Mesenchymal stem cell of Wharton's jelly (primary cell): ENCODE measurements around the genes DIABLO and ABCB9.

DNA sequence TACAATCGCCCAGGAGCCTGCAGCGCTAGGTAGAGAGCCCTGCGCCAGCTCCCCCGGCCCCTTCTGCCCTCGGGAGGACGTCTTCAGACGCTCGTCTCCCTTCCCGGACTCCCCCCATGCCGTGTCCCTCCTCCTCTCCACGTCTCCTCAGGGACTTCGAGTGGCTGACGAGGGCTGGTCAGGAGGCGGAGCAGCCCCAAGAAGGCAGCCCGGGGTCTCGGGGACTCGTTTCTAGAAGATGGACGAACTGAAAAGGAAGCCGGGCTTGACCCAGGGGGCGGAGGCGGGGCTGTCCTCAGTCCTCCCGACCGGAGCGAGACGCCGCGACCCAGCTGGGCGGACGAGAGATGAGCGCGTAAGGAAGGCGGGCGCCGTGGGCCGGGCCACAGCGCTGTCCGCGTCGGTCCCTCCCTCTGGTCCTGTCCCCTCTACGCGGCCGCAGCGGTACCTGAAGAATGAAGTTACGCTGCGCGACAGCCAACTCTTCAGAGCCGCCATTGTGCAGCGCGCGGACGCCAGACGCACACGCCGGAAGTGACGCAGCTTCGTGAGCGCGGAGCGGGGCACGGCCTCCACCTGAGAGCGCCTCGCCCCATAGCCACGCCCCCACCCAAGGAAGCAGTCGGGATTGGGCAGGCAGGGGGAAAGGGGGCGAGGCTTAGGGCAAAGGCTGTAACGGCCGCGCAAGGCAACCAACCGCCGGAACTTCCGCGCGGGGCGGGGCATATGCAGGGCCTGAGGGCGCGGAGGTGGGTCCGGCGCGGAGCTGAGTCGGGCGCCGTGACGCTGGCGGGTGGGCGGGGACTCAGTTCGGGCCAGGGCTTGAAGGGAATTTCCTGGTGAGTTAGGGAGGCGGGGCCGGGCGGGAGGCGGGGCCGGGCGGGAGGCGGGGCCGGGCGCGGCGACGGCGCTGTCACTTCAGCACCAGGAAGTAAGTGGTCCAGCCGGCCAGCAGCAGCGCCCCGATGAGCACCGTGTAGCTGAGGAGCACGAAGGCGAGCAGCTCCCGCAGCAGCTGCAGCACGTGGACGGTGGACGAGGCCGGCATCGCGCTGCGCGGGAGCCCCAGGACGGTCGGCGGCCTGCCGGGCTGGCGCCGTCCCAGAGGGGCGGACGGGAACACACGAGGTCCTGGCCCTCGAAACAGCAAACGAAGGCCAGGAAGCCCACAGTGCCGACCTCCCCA, at the start of gene DIABLO:
TSS of gene DIABLO (minus strand) at position 536 of the 1,186 bp plus-strand sequence.
- CAGE, long polyA plus RNA = no peak

- CAGE, long polyA plus RNA = no peak
Measured at GRCh38 chr12:122332946-122333434, 66.7 kb upstream of the VPS33A start.

- CAGE, long polyA plus RNA = no peak
Measured at GRCh38 chr12:122412821-122413247, 9.6 kb downstream of the CLIP1 start.

DNA sequence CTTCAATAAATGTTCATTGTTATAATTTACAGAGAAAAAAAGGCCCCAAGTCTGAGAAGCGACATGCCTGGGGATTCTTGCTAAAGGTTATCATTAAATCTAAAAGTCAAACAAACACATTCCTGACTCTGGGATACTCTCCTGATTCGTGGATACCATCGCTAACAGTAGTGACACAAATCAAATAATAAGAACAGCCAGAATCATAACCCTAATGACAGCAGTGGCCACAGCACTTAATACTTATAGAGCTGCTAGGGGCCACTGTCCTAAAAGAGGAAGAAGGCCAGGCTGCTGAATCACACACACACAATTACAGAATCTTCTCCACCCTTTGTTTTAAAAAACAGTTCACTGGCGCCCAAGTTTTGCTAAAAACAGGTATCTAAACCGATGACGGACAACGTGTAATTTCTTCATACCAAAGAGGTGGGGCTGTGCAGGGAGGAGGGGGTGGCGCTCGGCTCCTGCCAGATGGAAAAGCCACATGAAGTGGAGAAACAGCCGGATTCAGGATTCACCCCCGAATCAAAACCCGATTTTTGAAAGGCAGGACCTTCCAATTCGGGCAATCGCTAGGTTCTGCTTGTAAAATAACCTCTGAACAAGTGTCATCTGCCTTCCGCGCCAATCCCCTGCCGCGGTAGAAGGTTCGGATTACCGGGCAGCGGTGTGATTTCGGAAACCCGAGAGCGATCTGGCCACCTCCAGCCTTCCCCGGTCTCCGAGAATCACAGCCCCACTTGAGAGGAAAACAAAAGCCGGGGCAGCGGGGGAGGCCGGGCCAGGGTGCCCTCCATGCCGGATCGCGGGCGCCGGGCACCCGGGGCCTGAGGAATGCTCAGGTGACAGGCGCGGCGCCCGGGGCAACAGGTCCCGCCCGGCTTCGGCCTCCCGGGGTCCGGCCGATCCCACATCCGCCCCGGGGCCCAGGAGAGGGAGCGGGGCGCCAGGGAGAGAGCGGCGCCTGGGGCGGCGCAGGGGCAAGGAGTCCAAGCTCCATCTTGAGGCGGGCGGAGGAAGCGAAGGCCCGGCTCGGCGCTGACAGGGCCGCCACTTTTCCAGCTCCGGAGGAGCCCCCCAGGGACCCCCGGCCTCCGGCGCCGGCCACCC, 878 bp downstream of the CLIP1 start:
- CAGE, long polyA plus RNA = no peak

DNA sequence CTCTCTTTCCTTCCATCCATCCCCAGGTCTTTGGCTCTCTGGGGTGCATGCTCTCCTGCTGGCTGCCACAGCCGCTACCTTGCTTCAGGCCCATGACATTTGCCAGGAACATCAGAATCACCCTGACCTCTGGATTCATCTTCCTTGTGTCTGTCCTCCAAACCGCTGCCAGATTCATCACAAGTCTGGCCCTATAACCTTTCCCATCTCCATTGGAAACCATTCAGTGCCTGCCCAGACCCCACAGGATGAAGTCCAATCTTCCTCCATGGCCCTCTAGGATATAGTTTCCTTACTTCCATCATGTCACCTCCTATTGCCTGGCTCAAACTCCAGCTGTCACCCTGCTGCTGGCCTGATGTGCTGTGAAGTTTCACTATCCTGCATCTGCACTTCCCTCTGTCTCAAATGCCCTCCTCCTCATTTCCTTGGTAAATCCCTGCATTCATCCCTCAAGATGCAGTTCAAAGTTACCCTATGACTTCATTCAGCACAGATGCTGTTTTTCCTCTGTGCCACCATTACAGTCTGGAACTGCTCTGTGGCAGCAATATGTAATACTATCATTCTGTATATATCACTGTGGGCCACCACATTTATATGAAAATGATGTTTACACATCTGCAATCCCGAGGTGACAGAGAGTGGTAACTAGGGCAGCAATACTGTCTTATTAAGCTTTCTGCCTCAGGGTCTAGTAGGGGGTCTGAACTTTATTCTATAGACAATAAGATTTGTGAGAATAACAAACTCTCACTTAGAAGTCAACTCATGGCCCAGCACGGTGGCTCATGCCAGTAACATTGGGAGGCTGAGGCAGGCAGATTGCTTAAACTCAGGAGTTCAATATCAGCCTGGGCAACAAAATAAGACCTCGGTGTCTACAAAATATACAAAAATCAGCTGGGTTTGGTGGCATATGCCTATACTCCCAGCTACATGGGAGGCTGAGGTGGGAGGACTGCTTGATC, 24.9 kb downstream of the ZCCHC8 start:
- CAGE, long polyA plus RNA = no peak

- CAGE, long polyA plus RNA = no peak
Measured at GRCh38 chr12:122520672-122521226, 6.0 kb downstream of the RSRC2 start.

DNA sequence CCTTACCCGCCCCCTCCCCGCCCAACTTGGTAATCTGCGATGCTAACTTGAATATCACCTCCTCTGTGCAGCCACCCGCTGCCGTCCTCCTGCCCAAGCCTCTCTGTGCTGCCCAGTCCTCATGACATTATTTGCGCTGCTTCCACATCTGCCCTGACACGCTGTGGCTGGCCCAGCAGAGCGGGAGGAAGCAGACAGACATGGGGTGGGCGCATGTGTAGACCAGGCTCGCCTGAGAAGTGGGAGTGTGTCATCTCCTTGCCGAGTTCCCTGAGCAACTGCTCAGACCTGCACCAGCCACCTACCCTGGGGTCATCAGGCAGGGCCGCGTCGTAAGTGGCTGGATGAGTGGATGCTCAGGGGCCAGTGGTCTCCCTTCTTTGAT, 5.9 kb downstream of the HIP1R start:
- CAGE, long polyA plus RNA = no peak

DNA sequence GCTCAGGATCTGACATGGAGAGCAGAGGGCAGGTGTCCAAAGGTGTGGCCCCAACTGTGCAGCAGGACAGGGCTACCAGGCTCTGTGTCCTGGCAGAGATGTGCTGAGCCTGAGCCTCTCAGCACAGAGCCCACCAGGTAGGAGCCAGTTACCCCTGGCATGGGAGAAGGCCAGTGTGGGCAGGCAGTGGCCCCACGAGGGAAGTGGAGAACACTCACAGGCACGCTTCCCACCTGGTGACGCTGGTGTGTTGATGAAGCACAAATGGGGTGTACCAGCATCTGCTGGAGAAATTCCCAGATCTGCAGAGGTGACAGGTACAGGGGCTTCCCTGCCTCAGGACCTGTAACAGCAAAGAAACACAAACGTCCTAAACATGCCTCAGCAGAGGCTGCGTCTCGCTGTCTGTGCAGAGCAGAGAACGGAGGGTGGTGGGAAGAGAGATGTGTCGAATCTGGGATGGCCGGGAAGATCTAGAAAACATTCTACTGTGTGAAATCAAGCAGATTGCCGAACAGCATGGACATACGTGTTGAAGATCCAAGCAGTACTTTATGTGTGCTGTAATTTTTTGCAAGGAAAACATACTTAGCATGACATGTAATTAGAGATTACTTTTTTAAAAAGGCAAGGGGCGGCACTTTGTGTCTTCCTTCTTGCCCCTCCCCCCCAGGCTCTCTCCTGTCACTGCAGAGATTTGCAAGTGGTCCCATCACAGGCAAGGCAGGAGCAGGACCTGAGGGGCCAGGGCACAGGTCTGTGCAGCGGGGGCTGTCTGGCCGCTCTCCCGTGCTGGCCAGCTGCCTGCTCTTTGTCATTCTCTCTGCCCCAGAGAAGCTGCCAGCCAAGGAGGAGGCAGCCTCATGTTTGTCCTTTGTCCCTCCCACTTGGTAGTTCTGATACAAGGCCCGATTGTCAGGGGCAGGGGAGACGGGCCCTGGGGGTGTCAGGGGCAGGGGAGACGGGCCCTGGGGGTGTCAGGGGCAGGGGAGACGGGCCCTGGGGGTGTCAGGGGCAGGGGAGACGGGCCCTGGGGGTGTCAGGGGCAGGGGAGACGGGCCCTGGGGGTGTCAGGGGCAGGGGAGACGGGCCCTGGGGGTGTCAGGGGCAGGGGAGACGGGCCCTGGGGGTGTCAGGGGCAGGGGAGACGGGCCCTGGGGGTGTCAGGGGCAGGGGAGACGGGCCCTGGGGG, 17.4 kb downstream of the HIP1R start:
- CAGE, long polyA plus RNA = no peak

DNA sequence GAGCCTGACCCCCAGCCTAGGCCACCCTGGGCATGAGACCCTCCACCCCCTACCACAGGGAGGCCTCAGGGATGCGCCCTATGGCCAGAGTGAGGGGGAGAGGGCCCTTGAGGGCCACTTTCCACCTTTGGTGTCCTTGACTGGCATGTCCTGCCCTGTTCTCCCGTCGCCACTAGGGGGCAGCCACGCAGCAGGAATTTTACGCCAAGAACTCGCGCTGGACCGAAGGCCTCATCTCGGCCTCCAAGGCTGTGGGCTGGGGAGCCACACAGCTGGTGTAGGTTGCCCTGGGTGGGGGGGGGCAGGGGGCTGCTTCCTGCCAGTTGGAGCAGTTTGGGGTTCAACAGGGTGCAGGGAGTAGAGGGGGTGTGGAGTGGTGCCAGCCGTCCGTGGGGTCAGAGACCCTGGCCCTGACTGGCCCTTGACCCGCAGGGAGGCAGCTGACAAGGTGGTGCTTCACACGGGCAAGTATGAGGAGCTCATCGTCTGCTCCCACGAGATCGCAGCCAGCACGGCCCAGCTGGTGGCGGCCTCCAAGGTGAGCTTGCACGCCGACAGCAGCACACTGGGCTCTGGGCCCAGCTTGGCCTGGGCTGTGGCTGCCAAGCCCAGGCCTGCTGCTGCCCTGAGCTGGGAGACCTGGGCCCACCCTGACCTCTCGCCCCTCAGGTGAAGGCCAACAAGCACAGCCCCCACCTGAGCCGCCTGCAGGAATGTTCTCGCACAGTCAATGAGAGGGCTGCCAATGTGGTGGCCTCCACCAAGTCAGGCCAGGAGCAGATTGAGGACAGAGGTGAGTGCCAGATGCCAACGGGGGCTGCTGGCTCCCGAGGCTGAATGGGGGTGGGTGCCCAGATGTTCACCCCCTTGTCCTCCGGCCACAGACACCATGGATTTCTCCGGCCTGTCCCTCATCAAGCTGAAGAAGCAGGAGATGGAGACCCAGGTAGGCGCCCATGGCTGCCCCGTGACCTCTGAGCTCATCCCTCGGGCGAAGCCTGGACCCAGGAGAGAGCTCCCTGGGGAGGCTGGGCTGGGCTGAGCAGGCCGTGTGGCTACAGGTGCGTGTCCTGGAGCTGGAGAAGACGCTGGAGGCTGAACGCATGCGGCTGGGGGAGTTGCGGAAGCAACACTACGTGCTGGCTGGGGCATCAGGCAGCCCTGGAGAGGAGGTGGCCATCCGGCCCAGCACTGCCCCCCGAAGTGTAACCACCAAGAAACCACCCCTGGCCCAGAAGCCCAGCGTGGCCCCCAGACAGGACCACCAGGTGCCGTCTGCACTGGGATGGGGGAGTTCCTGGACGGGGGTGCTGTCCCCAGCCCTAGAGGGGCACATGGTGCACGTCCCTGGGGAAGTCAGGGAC, 25.5 kb downstream of the HIP1R start:
- CAGE, long polyA plus RNA = no peak

DNA sequence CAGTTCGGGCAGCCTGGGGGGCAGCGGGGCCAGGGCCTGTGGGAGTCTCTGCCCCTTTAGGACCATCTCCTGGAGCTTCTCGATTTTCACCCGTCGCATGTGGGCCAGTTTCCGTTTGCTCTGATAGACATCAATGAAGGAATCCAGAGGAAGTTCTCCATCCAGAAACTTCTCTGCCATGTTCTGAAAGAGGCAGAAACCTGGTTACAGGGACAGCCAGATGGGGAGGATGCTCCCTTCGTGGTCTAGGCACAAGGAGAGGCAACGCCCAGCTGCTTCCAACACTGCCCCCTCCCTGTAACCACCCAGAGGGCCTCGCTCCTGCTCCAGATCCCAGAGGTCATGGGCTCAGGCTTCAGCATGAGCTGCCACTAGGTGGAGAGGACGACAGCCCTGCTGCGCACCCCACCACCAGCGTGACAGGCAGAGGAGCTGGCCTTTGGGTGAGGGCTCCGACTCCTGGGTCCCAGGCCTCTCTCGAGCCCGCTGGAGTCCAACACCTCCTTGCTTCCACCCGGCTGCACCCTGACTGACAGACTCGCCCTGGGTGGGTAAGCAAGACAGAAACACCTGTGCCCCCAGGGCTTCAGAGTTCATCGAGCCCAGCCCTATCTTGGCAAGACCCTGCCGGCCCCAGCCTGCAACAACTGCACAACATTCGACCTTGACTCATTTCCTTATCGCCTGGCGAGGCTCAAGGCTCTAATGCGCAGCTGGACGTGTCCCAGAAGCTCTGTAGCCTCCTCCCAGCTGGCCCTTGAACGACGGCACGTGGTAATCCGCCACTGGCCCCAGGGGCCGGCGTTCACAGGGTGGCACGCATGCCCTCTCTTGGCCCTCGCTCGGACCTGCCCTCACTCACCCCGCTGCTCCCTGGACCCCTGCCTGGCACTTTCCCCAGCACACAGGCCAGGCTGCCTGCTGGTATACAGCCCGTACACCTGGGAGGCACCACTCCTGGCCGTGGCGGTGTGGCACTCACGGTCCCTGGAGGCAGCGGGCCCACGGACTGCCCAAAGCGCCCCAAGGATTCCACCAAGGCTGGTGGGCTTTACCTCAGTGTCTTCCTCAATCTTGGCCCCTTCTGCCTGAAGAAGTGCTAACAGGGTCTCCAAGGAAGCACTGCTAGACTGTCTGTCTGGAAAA, 28.1 kb downstream of the VPS37B start:
- CAGE, long polyA plus RNA = no peak

DNA sequence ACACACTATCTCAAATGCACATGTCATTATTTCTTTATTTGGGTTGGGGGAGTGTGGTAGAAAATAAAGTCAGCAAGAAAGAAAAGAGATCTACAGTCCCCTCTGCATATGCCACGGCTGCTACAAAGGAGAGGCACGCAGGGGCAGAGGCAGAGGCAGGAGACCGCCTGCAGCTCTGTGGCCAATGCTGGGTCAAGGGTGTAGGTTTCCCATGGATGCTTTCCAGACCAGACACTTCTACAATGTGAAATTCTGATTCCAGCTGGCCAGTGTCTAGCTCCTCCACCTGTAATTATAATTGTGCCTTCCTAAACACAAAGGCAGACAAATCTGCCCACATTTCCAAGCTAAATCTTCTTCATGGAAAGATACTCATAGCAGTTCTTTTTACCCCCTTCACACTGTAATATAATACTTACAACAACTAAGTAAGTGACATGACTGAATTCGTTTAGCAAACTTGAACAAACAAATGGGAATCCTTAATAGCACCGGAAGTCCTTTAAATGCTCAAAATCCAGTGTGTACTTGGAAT, 19.1 kb downstream of the VPS37B start:
- CAGE, long polyA plus RNA = no peak

- CAGE, long polyA plus RNA = no peak
Measured at GRCh38 chr12:122887968-122888205, 8.0 kb downstream of the VPS37B start.

- CAGE, long polyA plus RNA = no peak
Measured at GRCh38 chr12:122892239-122892787, 3.6 kb downstream of the VPS37B start.

DNA sequence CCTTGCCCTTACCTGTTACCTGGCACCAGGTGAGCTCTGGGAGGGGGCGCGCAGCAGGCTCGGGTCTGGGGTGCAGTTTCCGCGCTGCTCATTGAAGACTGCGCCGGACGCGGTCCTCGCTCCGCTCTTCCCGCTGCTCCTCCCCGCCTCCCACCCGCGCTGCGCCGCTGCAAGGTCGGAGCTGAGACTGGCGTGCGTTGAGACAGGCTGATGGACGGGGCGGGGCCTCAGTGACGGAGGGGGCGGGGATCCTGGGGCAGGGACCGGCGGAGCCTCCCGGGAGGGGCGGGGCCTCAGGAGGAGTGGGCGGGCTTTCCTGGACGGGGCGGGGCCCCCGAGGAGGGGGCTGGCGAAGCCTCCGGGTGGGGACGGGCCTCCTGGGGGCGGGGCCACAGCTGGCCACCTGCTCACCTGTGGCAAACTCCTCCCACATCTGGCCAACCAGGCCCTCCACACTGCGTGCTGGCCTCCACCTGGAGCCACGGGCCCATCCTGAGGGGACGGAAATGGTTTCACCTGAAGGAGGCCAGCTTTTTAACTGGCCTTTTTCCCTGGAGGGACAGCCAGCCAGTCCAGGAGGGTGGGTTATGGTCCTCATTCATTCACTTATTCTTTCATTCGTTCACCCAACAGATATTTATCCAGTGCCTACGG, at the start of gene ABCB9:
TSS of gene ABCB9 (minus strand) at position 189 of the 654 bp plus-strand sequence.
- CAGE, long polyA plus RNA = no peak

- CAGE, long polyA plus RNA = no peak
Measured at GRCh38 chr12:122998256-122998515, 17.7 kb downstream of the ARL6IP4 start.

GRCh38 chr12:123069416-123069992, 81.4 kb downstream of the PITPNM2 start:
- CAGE, long polyA plus RNA = no peak

- CAGE, long polyA plus RNA = no peak
Measured at GRCh38 chr12:123140293-123140750, 10.6 kb downstream of the PITPNM2 start.

DNA sequence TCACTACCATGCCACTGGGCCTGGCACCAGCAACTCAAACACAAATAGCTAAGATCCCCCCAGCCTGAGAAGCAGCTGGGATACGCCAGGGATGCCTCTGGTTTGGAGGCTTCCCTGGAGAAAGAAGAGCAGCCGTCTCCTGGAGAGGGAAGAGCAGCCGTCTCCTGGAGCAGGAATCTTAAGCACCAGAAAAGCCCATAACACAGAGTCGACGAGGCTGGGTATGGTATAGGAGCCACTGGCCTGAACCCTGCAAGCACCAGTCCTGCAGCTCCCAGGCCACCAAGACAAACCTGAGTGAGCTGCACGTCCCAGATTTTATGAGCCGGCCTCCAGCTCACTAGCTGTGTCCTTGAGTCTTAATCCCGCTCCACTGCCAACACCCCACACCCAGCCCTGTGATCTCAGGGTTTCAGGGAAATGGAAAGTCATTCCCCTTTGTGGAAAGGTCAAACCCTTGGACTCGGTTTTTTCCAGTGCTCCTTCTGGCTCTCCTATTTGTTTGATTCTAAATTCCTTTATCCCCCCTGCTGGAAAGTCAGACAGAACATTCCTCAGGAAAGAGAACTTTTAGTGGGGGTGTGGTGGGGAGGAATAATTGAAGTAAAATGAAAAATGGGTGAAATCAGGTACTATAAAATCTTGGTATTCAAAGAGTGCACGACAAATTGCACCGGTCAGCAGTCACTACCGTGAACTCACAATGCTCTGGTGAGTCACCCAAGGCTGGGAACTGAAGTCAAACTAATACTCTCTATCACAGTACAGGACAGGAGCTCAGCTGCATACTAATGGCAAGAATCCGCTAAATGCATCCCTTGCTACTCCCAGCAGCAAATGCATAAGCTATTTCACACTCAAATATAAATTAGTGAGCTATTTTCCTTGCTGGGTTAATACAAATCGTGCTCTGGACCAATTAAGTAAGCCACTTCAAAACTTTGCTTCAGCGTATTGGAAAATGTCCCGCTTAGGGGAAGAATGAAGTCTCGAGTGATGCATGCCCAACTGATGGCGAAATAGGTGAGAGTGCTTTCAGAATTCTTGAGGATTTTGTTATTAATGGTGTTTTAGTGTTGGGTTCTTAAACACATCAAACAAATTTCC, 9.1 kb downstream of the PITPNM2 start:
- CAGE, long polyA plus RNA = no peak

GRCh38 chr12:123388876-123389604, 5.1 kb downstream of the KMT5A start:
- CAGE, long polyA plus RNA = no peak

DNA sequence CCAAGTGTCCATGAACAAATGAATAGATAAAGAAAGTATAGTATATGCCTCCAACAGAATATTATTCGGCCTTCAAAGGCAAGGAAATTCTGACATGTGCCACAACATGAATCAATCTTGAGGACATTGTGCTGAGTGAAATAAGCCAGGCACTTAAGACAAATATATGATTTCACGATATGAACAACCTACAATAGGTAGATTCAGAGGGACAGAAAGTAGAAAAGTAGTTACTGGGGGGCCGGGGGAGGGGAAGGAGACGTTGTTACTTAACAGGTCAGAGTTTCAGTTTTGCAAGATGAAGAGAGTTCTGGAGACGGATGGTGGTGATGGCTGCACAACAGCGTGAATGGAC, 5.4 kb downstream of the RILPL2 start:
- CAGE, long polyA plus RNA = no peak